ENCODE results near the genes NBPF11 and H4C15.

DNA sequence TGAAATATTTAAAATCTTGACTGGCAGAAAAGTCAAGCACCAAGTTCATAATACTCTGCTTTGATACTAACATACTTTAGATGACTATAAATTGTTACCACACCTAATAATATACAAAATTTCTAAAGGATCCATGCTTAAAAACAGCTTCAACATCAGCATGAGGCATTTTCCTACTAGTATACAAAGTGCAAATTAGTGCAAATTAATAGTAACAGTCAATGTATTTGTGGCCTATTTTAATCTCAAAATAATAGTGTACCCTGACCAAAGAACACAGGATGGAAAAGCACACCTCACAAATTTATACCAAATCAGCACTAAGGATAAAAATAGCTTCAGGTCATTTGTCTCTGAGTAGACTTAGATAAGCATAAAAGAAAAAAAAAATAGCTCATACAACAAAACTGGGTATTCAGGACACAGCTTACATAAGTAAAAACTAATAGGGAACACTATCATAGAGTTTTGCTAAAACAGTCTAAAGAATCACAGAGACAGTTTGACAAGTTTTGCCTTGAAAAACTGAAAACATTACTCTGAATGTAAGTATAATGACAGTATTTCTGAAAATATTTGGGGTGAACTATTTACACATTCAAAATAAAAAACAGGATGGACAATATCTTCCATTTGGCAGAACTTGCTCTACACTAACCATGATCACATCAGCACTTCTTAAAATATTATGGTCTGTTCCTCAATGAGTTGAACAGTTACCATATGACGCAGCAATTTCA, 46.5 kb downstream of the RNF115 start:
- PRO-cap = no peak

- PRO-cap = no peak
Observed at GRCh38 chr1:146009956-146010749, 11.4 kb downstream of the HJV start.

GRCh38 chr1:147109645-147110022, 62.6 kb downstream of the PRKAB2 start:
- PRO-cap = no peak

GRCh38 chr1:147234014-147234510, 8.4 kb upstream of the CHD1L start:
- PRO-cap = no peak

- PRO-cap = bidirectional peak, plus-strand start at chr1:147599826, minus-strand start at chr1:147599629
Observed at GRCh38 chr1:147599337-147599761, 58.0 kb downstream of the BCL9 start.

- PRO-cap = no peak
Observed at GRCh38 chr1:147620100-147620594, 50.2 kb downstream of the ACP6 start.

GRCh38 chr1:147700024-147700347, 29.7 kb upstream of the ACP6 start:
- PRO-cap = no peak

DNA sequence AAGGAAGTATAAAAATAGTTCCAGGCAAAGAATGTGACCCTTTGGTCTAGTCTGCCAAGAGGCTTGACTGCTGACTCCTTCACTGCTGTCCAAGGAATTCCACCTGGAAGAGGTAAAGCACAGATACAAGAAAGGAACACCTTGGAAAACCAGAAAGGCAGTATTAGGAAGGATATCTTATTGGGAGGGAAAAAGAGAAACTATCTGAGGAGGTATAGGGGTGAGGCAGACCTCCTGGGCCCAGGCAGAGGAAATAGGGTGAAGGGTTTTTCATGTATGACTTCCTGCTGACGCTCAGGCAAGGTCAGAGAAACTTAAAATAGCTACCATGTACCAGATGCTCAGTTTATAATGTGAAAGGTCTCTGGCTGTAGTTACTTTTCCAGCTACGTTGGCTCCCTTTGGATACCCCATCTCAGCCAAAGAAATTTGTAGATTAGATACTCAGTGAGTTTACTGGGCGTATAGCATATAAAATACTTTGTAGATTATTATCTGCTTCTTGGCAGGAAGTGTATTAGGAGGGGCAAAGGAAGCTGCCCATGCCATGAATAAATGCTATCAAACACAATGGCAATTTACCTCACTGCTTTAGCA, 2.1 kb upstream of the GJA5 start:
- PRO-cap = no peak

DNA sequence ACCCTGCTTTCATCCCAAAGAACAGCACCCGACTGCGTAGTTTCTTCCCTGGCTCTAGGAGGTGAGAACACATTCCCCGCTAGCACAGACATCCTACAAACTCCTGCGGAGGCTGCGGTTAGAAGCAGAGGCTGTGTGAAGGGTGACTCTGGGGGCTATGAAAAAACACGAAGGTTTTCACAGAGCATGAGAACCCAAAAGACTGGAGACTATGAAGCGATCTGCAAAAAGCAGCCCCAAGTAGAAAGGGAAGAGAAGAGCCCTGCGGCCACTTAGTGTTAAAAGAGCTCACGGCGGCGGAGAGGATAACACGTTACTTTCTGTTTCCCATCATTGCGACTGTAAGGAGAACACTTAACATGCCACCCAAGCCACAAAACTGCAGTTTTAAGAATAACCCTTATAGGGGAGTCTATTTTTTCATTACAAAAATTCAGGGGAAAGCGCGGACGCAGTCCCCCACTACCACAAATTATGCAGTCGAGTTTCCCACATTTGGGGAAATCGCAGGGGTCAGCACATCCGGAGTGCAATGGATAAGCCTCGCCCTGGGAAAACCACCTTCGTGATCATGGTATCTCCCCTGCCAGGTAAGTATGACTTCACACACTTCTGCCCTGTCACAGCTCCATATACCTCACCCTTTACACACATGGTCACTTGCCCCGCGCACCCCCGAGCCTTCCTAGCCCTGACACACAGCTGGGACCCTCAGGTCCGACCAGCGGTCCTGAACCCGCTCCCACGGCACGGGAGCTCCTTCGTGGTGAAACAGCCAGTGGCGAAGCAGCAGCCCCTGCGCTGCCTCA, 110.3 kb downstream of the GPR89B start:
- PRO-cap = bidirectional peak, plus-strand start at position 620 of the sequence, minus-strand start at position 598 of the sequence

GRCh38 chr1:148151798-148152470, at the start of gene NBPF11:
NBPF11 (minus strand) TSS chr1:148152281.
- PRO-cap = bidirectional peak, plus-strand start at chr1:148152062, minus-strand start at chr1:148152099; unidirectional peak, minus-strand start at chr1:148152313

GRCh38 chr1:148278854-148279415, 126.9 kb upstream of the NBPF11 start:
- PRO-cap = no peak

GRCh38 chr1:148428151-148428670, 54.9 kb downstream of the PPIAL4G start:
- PRO-cap = no peak

DNA sequence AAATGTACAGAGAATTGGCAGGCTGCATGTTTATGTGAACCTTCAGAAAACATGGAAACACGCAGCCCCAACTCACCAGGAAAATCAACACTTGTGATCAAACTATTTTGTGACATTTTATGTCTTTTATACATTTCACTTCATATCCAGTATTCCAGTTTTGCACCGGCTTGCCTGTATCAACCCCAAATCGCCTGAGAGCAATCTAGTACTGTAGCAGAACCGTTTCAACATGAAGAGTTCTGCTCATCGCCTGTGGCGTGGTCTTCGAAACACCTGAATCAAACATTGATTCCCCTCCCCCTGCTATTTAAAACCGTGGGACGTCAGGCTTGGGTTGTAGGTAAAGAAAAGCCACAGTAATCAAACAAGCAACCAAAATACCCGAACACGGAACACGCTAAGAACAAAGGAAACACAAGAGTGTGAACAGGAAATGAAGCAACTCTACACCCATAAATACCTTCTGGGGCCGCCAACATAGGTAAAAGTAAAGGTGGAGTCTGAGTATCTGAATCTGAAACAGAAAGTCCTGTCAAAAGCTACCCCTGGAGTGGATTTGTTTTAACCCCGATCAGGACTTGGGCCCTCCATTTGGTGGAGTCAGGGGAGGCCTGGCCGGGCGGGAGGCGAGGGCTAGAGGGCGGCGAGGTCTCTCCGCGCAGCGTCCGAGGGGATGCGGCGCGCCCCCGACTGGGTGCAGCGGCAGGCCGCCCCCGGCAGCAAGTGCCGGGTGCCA, 24.8 kb downstream of the PPIAL4G start:
- PRO-cap = unidirectional peak, plus-strand start at position 313 of the sequence; bidirectional peak, plus-strand start at position 487 of the sequence, minus-strand start at position 351 of the sequence

GRCh38 chr1:148458917-148459623, 24.0 kb downstream of the PPIAL4G start:
- PRO-cap = unidirectional peak, plus-strand start at chr1:148458987; bidirectional peak, plus-strand start at chr1:148459360, minus-strand start at chr1:148459372; bidirectional peak, plus-strand start at chr1:148459533, minus-strand start at chr1:148459490

DNA sequence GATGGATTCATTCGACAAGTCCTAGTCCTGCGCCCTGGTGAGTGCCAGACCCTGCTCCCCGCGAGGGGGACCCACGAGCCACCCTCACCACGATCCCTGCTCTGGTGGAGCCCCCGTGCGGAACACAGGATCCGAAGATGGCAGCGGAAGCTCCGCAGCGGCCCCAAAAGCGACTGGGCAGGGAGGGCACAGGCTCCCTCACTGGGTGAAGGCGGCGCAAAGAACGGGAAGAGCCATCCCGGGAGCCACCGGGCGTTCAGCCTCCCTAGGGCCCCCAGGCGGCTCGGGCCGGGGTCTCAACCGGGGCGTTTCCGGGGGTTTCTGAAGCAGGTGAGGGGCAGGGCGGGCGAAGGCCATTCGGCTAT, 45.6 kb upstream of the PPIAL4G start:
- PRO-cap = no peak

GRCh38 chr1:149608399-149608557, 24.6 kb downstream of the PPIAL4C start:
- PRO-cap = no peak

DNA sequence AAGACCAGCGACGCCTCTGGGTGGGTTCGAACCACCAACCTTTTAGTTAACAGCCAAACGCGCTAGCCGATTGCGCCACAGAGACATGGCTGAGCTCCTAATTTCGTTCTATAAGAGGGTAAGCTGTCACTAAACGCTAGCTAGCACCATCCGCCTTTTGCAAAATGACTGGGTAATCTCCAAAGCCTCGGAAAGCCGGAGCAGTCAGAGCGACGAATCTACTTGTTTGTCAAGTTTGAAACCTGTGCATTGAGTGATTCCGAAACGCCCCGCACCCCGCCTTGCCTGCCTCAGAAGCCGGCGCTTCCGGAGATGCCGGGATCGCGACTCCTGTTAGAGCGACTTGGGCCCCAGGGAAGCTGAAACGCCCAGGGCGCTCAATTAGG, 42.3 kb upstream of the FCGR1A start:
- PRO-cap = unidirectional peak, minus-strand start at position 87 of the sequence

DNA sequence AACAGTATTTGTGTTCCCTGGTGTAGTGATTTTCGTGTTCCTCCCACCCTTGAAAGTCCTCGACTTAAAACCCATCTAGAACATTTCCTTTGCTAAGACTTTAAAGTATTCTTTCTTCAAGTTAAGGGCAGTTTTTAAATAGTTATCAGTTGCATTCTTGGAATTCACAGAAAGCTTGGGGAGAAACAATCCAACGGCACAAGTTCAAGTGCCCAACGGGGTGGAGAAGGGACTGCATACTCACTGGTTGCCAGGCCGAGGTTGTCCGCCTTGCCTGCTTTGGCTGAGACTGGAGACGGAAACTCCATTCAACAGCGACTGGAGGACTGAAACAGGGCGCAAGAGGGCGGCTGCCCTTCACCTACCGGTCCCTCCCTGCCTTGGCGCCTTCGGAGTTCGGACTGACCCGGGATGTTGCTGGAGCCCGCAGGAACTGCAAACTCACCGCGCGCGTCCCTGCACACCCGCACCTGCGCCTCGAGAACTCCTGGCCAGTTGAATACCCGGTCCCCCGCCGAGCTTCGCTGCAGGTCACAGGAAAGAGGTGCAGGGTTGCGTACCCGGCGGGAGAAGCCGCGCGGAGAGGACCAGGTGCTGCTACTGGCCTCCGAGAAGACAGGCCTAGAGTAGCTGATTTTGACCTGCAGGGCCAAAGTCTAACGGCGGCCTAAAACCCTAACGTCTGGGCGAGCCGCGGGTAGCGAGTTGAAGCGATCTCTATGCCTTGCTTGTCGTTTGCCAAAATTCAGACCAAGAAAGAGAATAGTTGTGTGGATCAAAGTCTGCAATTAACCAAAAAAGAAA, 35.6 kb upstream of the FCGR1A start:
- PRO-cap = no peak

DNA sequence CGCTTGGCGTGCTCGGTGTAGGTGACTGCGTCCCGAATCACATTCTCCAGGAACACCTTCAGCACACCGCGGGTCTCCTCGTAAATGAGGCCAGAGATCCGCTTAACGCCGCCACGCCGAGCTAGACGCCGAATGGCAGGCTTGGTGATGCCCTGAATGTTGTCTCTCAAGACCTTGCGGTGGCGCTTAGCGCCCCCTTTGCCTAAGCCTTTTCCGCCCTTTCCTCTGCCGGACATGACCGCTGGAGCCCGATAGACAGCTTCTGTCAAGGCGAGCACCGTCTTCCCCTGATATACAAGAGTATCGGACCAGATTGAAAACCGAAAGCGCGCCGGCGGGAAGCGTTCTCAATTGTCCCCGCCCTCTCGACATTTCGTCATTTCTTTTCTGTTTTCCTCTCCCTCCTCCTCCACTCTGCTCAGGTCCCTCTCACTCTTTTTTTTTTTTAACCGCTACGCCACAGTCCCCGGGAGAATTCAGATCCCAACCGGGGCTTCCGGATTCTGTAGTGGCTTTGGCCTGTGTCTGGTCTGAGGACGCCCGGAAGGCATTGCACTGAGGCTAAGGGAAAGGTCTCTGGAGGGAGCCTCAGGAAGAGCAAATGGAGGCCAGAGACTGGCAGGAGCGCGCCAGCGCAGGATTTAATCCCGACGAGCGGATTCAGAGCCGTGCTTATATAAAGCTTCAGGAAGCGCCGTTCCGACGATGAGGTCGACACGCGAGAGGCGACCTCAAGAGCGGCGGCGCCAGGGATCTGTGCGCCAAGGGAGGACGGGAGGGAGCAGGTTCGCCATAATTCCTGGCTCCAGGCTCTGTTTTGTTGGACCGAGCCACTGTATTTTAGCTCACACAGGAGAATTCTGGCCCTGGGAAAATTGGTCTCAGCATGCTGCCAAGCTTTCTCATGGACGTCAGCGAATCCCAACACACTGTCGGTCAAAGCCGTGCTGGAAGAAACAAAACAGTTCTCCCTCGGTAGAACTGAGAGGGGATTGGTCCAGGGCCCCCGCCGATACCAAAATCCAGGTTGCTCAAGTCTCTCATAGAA, at the start of gene H4C15:
Gene H4C15 (minus strand): TSS at position 264 of the 1,048 bp plus-strand sequence.
- PRO-cap = bidirectional peak, plus-strand start at position 432 of the sequence, minus-strand start at position 264 of the sequence

DNA sequence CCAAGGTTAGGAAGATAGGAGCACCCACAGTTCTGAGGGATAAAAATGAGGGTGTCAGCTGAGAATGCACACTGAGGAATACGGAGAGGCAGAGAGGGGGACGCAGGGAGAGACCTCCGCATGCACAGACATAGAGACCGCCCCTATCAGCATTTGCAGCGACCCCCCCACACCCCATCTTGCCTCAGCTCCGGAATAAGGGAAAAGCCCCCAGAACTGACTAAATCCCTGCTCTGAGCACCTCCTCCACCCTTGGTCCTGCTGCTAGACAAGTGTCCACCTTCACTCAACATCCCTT, 846 bp downstream of the SV2A start:
- PRO-cap = no peak